Measurements from ENCODE around the gene NKD1.

DNA sequence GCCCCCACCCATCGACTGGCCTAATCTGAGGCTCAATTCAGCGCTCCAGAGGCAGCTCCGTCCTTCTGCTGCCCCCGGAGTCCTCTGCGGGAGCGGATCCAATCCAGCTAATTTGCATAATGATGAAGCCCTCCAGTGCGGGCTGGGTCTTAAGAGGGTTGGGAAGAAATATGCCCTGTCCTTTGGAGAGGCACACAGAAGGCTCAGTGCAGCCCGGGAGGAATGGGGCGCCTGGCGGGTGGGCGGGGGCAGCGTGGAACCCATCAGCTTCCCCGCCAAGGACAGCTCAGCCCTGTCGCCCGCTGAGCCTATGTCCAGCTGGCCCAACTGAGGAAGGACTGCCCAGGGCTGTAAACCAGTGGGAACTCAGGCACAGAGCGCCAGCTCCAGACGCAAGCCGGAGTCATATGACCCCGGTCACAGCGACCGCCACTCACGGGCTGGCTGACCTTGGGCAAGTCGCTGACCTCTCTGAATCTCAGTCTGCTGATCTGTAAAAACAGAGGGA, 169.9 kb downstream of the C16orf78 start:
- PRO-cap, 2 experiments, result no peak in any of the 2 experiments

GRCh38 chr16:50323407-50324168, 45.2 kb downstream of the BRD7 start:
- PRO-cap, 2 experiments, result no peak in any of the 2 experiments

GRCh38 chr16:50548065-50549052, at the start of gene NKD1:
TSS of gene NKD1 (plus strand) at chr16:50548396.
- PRO-cap, 2 experiments, result peak in 2 of 2 experiments; most common plus-strand start chr16:50548396 (in 2); most common minus-strand start chr16:50548190 (in 1)

DNA sequence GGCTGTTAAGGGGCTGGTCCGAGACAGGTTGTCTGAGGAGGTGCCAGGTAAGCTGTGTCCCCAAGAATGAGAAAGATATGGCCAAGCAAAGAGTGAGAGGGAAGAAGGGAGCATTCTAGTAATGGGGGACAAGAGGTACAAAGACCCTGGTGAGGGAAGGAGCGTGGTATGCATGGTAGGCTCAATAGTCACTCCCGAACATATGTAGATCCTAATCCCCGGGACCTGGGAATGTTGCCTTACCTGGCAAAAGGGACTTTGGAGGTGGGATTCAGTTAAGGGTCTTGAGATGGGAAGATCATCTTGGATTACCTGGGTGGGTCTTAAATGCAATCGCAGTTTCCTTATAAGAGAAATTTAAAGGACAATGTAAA, 7.1 kb upstream of the CYLD start:
- PRO-cap, 2 experiments, result no peak in any of the 2 experiments

GRCh38 chr16:50746939-50747553, 5.2 kb downstream of the CYLD start:
- PRO-cap, 2 experiments, result peak in 2 of 2 experiments; most common plus-strand start chr16:50747407 (in 2); most common minus-strand start chr16:50747229 (in 1)

DNA sequence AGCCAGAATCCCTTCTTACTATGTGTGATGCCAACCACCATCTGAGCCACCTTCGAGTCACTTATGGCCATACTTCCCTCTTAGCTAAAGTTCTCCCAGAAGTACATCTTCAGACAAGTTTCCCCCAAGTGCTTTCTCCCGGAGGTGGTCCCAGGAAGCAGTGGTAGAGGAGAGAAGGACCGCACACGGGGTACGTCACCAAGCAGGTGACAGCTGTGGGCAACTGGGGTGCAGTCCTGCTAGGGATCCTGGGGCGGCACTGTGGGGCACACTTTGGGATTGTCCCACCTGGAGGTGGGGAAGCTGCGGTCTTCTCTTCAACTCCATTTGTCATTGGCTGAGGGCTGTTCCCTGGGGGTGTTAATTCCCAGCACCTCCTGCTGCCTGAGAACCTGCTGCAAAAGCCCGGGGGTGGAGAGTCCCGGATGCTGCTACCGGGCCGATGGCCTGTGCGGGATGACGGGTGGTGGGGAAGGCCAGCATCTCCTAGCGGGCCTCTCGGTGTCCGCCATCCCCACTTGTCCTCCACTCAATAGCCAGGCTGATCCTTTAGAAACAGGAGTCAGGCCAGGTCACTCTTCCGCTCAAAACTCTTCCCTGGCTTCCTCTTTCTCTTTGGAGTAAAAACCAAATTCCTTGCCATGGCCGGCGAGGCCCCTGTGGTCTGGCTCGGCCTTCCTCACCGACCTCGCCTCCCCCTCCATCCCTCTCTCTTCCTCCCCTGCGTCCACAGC, 100.1 kb downstream of the CYLD start:
- PRO-cap, 2 experiments, result no peak in any of the 2 experiments

DNA sequence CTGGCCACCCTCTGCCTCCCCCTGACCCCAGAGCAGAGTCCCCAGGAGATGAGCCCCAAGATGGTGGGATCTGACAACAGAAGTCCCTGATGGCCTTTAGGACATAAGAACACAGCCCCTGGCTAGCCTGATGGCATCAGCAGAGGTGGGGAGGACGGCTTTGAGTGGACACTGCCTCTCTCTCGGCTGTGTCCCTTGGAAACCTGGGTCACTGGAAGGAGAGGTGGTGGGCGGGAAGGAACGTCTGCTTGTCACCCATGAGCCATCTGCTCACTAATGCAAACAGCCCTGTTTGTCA, 196.8 kb downstream of the CYLD start:
- PRO-cap, 2 experiments, result no peak in any of the 2 experiments

DNA sequence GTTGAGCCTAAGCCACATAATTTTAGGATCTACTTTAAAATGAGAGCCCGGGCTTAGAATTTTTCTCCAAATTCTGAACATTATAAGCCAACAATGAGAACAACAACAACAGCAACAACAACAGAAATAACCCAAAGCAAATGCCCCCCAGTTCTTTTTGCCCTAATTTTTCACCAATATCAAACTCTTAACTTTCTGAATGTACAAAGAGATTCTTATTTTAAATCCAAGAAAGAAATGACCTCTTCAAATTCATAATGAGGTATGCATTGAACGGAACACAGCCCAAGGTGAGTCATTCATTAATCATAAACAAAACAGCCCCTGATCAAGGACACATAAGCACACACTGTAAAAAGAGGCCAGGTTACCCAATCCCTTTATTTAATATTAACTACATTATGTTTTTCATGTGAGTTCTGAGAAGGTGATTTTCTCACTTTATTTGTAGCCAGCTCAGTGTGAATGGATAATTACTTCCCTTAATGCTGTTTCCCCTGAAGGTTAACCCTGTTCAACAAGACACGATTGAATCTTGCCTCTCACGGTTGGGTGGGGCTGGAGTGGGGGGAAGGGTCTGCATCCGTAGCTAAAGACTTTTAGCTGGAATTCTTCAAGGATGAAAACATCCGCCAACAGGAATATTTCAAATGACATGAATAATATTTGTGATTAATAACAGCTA, 257.2 kb upstream of the SALL1 start:
- PRO-cap, 2 experiments, result no peak in any of the 2 experiments

- PRO-cap, 2 experiments, result no peak in any of the 2 experiments
Measured at GRCh38 chr16:51646305-51646811, 495.3 kb upstream of the SALL1 start.

DNA sequence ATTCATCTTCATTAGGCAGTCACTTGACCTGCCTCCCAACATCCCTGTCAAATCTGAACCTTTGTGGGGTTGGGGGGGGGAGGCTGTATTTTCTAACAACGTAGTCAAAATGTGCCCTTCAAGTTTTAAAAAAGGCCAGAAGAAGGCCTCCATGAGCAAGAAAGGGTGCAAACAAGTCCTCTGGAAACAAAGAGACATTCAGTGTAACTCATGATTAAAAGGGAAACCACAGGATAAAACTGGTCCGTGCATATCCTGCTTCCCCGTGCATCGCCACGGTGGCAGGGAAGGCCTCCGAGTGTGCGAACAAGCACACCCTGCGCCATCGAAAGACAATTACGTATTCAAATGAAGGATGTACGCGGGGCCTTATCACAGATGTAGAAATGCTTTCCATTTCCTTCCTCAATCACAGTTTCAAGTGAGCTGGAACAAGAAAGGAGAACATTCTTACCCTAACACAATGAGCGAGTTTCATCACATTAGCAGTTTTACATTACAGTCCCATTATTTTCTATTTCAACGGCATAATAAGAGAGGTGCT, 48.4 kb downstream of the TOX3 start:
- PRO-cap, 2 experiments, result no peak in any of the 2 experiments

DNA sequence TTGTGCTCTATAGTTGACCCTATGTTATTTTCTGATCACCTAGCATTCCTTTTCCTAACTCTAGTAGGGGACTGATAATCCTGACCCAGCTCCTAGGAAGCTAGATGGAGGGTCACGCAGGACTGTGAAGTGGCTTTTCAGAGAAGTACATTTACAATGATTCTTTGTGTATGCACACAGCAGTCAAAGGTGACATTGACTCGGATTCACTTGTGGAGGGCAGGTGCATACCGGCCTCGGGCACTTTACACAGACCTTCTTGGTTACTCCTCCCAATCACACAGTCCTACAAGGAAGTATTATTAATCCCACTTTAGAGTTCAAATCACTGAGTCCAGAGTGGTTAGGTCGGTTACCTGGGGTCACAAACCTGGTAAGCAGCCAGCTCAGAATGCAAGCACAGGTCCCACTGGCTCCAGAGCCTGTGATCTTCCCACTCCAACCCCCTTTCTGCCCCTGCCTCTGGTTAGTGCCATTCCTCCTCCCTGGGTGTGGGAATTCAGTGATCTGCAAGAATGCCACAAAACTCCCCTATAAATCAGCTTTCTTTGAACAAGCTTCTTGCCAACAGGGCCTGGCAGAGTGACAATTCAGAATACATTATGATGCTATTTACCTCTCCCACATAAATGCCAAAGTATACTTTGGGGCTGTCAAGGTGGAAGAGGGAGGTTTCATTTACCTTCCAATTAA, 7.1 kb downstream of the CHD9NB start:
- PRO-cap, 2 experiments, result no peak in any of the 2 experiments

- PRO-cap, 2 experiments, result no peak in any of the 2 experiments
Measured at GRCh38 chr16:53722918-53723642, 19.1 kb downstream of the FTO start.

GRCh38 chr16:53780090-53780400, 76.1 kb downstream of the FTO start:
- PRO-cap, 2 experiments, result no peak in any of the 2 experiments

- PRO-cap, 2 experiments, result no peak in any of the 2 experiments
Measured at GRCh38 chr16:53781143-53781524, 77.2 kb downstream of the FTO start.

- PRO-cap, 2 experiments, result no peak in any of the 2 experiments
Measured at GRCh38 chr16:53983405-53983740, 279.4 kb downstream of the FTO start.

DNA sequence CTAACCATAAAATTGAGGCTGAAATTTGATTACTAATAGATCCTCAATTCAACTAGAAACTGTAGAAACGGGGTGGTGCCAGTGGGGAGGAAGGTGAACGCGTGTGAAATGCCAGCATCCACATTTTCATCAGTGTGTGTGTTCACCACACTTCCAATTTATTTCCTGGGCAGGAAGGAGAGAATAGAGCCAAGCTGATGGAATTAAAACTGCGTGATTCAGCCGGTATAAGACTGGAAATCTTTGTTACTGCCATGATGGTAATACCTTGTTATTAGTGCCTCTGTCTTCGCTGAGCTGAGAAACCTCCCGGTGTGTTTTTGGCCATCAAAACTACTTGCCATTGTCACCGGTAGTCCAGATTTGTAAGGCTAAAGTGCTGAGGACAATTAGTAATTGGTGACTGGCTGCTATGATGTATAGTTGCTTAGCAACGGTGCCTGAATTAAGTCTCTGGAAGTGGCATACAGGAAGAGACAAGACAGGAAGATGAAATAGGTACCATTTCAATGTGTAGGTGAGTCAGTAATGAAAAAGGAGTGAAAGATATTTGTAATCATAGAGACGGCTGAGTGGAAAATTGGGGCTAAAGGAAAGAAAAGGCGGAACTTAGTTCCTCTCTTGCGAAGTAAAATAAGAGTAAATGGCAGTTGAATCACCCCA, 232.2 kb downstream of the IRX3 start:
- PRO-cap, 2 experiments, result no peak in any of the 2 experiments

DNA sequence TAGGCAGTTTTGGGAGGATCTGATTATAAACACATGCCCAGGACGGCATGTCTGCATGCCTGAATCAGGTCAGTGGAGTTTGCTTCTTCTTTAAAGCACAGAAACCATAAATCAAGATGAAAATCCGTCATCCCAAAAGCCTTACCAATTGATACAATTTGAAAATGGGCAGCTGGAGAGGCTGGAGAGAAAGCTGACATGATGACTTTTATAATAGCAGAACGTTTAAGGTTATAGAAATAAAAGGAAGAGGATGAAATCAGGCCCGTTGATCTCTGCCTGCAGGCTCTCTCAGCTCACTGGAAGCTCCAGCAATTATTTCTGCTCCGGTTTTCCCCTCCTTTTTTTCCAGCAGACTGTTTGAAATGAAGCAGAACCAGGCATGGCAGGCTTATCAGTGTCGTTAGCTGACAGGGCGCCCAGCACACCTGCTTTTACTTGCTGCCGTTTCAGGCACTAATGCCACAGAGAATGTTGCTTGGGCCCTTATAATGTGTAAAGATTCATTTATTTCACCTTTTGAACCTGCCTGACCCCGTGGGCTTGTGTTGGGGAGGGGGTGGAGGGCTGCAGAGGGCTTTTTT, 108.2 kb downstream of the IRX3 start:
- PRO-cap, 2 experiments, result no peak in any of the 2 experiments

GRCh38 chr16:54208255-54208725, 78.3 kb downstream of the IRX3 start:
- PRO-cap, 2 experiments, result no peak in any of the 2 experiments

GRCh38 chr16:54277850-54278908, 8.4 kb downstream of the IRX3 start:
- PRO-cap, 2 experiments, result no peak in any of the 2 experiments

DNA sequence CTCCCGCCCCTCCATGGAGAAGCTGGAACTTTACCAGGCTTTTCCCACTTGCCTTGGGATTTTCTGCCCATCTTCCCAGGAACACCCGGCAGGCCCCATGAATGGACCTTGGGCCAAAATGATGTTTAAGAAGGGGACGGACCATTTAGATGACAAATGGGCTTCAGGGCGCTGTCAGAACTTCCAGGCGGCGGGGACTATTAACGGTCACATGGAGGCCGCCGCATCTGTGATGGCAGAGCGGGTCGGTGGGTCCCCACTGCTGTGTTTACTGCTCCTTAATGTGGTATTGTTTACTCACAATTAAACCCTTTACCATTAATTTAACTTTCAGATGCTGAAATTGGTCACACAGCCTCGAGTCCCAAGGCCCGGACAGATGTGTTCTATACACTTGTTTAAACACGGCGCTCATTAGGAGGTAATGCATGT, 83.7 kb upstream of the IRX3 start:
- PRO-cap, 2 experiments, result no peak in any of the 2 experiments